Choroid plexus epithelial cell (primary cell): Measurements from ENCODE around the gene FBP2.

DNA sequence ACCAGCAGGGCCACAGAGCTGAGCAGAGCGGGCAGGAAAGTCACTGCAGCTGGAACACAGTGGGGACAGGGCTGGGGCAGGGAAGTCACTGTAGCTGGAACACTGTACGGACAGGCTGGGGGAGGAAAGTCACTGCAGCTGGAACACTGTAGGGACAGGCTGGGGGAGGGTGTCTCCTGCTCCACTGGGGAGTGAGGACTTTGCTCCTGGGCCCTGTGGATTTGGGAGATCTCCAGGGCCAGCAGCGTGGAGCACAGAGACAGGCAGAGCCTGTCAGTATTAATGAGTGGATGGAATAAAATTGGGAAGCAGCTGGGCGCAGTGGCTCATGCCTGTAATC, 8.9 kb upstream of the SUSD3 start:
- RRBS, result no CpG with 5 or more reads among the region's 4 CpGs

- RRBS, result 2% methylated on average over 11 of the region's 87 CpGs
Observed at GRCh38 chr9:93095169-93096063, 601 bp upstream of the CARD19 start.

DNA sequence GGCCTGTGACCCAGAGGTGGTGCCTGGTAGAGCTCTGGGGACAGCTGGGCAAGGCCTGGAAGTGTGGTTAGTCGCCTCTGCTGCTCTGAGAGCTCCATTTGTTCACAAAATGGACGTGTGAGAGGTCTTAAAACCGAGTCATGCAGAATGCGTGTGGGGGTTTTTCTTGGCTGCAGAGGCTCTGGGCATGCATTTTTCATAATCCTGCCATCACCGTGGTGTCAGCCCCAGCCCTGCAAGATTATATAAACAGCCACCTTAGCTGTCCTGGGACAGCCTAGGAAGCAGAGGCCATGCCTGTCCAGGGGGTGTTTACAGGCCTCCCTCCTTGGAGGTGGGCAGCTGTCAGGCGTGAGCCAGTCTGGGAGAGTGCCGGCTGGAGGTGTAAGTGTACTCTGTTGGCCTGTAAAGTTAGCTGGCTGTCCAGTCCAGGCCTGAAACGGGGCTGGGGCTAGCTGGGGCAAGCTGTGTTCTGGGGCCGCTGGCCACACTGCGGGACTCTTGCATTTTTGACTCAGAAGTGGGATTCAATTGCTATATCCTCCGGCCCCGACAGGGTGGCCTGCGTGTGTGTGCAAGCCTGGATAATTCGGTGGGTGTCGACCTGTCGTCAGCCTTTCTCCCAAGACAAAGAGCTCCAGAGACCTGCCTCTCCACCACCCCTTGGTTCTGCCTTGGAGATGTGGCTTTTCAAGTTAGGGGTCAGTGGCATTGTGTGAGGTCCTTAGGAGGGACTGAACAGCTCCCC, 2.4 kb downstream of the WNK2 start:
- RRBS, result no CpG with 5 or more reads among the region's 16 CpGs

DNA sequence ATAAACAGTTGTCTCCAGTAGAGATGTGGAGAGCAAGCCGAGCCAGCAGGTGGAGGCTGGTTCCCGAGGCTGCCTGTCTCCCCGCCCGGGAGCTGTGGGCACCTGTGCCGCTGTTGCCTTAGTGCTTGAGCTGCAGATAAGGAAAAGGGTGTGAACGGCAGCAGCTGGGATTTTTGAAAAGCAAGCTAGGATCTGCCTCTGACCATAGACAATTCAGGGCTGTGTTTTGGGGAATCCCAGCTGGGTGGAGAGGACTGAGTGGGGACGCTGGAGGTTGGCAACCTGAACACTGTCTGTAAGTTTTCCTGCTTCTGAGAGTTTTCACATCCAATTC, 9.5 kb downstream of the WNK2 start:
- RRBS, result no CpG with 5 or more reads among the region's 7 CpGs

DNA sequence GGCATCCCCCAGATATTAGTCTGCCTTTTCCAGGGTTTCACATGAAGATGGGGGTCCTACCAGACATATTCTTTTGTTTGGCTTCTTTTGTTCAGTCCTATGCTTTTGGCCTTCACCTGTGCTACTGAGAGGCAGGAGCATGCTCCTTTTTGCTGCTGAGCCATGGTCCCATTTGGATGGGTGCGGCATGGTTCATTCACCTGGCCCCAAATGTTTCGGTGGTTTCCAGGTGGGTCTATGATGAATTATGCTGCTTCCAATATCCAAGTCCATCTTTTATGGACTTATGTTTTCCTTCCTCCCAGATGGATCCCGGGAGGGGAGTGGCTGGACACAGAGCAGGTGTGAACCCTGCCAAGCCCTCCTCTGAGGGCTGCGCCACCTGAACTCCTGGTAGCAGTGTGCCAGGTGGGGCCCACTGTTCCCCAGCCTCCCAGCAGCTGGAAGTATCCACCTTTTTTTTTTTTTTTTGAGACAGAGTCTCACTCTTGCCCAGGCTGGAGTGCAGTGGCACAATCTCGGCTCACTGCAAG, 42.8 kb downstream of the WNK2 start:
- RRBS, result no CpG with 5 or more reads among the region's 5 CpGs

DNA sequence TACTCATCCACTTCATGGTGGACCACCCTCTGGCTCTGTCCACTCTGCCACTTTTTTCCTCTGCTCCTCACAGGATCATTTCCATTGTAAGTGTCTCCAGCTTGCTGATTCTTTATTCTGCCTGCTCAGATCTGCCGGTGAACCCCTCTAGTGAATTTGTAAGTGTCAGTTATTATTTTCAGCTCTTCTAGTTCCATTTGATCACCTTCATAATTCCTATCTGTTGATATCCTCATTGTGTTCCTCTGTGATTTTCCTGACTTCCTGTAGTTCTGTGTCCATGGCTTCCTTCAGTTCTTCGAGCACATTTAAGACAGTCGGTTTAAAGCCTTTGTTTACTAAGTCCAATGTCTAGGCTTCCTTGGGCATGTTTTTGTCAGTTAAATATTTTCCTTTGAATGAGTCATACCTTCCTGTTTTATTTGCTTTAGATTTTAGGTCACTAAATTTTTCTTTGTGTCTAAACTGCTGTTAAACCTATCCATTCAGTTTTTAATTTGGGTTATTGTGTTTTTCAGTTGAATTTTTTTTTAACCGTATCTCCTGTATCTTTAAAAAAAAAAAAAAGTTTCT, 129.0 kb downstream of the WNK2 start:
- RRBS, result no CpG with 5 or more reads among the region's 4 CpGs

DNA sequence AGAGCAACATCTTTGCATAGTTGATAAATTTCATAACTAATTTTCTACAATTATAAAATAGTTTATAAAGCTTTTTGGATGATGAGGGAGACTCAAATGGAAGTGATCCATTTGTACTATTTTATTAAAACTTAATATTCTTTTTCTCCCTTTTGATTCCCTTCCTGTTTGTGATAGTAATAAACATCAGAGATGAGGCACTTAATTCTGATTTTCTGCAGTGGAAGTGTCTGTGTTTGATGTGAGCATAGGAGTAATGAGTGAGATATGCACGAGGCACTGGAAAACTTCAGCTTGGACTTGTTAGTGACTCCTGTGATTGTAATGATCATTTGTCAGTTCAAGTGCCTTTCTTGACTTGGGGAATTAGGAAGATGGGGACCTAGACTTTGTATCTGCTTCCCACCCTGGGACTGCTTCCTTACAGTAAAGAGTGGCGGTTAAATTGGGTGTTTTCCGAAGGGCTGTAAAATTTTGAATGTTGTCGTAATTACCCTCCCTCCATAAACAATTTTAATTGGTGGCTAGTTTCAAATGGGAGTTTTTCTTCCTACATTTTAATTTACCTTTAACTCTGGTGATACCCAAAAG, 23.4 kb upstream of the FAM120AOS start:
- RRBS, result no CpG with 5 or more reads among the region's 4 CpGs

- RRBS, result no CpG with 5 or more reads among the region's 6 CpGs
Observed at GRCh38 chr9:93500555-93501632, 47.5 kb upstream of the FAM120AOS start.

GRCh38 chr9:93577629-93578034, 1.2 kb downstream of the PHF2 start:
- RRBS, result 15% methylated on average over 3 of the region's 12 CpGs

GRCh38 chr9:93673528-93673911, 97.1 kb downstream of the PHF2 start:
- RRBS, result no CpG with 5 or more reads among the region's 11 CpGs

- RRBS, result no CpG with 5 or more reads among the region's 8 CpGs
Observed at GRCh38 chr9:94031888-94032742, 52.1 kb upstream of the PTPDC1 start.

GRCh38 chr9:94085249-94085652, 987 bp downstream of the PTPDC1 start:
- RRBS, result no CpG with 5 or more reads among the region's 6 CpGs

DNA sequence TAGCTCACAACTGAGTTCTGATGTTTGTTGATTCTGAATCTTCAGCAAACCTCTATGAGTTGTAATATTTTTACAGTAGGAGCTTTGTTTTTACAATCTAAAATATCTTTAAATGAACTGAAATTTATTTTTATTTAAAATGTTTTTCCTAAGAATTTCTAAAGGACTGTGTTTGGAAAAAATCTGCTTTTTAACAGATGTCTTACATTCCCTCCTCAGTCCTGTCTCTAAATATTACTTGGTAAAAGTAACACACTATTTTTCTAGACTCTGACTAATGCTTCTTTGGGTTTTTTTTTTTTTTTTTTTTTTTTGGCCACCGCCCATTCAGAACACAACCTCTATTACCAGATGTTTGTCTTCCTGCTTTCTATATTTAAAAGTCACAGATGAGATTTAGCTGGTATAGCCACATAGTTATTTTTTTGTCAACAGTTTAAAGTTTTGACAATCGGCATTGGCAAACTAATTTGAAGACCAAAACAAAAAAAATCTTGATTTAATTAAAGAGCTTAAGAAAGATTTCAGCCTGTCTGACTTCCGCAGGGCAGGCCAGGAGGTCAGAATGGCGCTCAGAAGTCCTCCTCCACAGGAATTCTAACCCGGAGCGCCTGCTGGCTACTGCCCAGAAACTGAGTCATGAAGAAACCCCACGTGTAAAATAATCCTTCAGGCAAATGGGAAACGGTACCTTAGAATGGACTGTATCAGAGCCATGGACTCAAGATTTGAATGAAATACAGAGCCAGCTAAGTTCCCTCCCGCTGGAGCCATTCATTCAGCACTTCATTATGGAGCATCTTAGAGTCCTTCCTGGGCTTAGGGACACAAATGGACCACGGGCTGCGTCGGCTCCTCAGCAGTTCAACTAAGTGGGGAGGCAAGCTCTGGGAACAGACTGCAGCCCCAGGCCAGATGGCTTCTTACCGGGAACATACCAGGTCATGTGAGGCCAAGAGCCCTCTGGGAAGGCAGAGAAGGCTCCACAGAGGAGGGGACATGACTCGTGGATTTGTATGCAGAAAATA, 55.5 kb downstream of the PTPDC1 start:
- RRBS, result no CpG with 5 or more reads among the region's 14 CpGs

GRCh38 chr9:94332276-94332717, 3.9 kb upstream of the NUTM2F start:
- RRBS, result no CpG with 5 or more reads among the region's 38 CpGs

- RRBS, result no CpG with 5 or more reads among the region's 5 CpGs
Observed at GRCh38 chr9:94449691-94450335, 75.4 kb downstream of the MFSD14B start.

- RRBS, result no CpG with 5 or more reads among the region's 20 CpGs
Observed at GRCh38 chr9:94593524-94594251, at the start of gene FBP2. FBP2 (minus strand) TSS chr9:94593824.

GRCh38 chr9:94631492-94631909, 7.8 kb downstream of the FBP1 start:
- RRBS, result no CpG with 5 or more reads among the region's 5 CpGs

- RRBS, result no CpG with 5 or more reads among the region's 8 CpGs
Observed at GRCh38 chr9:94663185-94663543, 23.8 kb upstream of the FBP1 start.

DNA sequence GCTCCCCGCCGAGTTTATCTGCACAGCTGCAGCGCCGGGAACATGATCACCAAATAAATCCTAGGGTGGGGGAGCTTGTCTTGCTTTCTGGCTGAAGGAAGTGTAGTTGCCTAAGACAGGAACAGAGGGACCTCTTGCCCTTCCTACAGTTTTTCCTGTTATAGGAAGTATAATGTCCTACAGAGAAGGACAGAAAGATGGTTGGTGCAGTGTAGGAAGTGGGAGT, 7.6 kb downstream of the AOPEP start:
- RRBS, result no CpG with 5 or more reads among the region's 4 CpGs

GRCh38 chr9:94822194-94822859, 95.8 kb downstream of the AOPEP start:
- RRBS, result no CpG with 5 or more reads among the region's 5 CpGs